Measurements from ENCODE around the gene RPS27L.

DNA sequence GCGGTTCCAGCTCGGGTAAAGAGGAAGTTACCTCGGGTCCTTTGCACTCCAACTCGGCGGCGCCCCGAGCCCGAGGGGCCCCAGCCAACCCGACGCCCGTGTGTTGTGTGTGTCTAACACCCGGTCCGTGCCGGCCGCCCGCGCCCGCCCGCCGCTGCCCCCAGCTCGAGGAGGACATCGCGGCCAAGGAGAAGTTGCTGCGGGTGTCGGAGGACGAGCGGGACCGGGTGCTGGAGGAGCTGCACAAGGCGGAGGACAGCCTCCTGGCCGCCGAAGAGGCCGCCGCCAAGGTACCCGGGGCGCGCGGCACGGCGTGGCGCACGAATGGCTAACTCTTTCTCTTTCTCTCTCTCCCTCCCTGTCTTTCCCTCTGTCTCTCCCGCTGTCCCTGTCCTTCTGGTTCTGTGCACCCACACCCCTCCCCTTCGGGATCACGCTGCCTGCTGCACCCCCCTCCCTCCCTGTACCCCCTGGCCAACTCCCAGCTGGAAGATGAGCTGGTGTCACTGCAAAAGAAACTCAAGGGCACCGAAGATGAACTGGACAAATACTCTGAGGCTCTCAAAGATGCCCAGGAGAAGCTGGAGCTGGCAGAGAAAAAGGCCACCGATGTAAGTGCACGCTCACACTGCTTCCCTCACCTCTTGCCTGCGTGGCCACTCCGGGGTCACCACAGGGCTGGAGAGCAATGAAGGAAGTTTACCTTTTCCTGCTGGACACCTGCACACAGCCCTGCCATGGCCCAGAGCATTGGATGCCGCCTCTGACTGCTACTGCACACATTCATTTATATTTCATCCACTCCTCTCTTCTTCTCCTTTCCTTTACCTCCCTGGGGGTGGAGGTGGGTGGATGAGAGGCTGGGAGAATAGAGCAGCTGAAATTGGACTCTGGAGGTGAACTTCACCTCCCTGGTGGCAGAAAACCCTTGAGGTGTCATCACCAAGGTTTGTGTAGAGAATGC, 1.3 kb downstream of the TPM1 start:
- RRBS = 2% methylated on average over 18 of the region's 50 CpGs

GRCh38 chr15:63050506-63051143, 8.1 kb downstream of the TPM1 start:
- RRBS = no CpG with 5 or more reads among the region's 4 CpGs

GRCh38 chr15:63065327-63066173, 23.0 kb downstream of the TPM1 start:
- RRBS = no CpG with 5 or more reads among the region's 8 CpGs

GRCh38 chr15:63105387-63105767, 16.3 kb upstream of the LACTB start:
- RRBS = no CpG with 5 or more reads among the region's 7 CpGs

DNA sequence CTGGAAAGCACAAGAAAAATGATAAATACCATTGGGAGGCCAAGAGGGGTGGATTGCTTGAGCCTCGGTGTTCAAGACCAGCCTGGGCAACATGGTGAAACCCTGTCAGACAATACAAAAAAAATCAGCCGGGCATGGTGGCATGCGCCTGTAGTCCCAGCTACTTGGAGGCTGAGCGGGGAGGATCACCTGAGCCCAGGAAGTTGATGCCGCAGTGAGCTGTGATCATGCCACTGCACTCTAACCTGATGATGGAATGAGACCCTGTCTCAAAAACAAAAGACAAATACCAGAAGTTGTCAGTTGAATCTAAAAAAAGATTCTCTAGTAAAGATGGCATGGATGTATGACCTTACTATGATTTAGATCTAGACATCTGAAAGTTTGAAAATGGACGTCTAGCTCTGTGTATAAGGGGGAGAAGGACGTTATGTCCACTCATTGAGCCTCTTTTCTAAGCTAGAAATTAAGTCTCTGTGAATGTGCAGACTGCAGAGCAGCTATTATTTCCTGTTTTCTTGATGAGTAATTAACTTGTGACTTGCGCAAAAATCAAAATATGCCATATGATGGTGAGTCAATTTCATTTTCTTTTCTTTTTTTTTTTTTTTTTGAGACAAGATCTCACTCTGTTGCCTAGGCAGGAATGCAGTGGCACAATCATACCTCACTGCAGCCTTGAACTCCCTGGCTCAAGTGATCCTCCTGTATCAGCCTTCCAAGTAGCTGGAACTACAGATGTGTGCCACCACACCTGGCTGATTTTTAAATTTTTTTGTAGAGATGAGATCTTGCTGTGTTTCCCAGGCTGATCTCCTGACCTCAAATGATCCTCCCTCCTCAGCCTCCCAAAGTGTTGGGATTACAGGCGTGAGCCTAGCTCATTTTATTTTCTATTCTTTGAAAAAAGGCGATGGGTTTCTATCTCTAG, 14.1 kb downstream of the LACTB start:
- RRBS = no CpG with 5 or more reads among the region's 10 CpGs

DNA sequence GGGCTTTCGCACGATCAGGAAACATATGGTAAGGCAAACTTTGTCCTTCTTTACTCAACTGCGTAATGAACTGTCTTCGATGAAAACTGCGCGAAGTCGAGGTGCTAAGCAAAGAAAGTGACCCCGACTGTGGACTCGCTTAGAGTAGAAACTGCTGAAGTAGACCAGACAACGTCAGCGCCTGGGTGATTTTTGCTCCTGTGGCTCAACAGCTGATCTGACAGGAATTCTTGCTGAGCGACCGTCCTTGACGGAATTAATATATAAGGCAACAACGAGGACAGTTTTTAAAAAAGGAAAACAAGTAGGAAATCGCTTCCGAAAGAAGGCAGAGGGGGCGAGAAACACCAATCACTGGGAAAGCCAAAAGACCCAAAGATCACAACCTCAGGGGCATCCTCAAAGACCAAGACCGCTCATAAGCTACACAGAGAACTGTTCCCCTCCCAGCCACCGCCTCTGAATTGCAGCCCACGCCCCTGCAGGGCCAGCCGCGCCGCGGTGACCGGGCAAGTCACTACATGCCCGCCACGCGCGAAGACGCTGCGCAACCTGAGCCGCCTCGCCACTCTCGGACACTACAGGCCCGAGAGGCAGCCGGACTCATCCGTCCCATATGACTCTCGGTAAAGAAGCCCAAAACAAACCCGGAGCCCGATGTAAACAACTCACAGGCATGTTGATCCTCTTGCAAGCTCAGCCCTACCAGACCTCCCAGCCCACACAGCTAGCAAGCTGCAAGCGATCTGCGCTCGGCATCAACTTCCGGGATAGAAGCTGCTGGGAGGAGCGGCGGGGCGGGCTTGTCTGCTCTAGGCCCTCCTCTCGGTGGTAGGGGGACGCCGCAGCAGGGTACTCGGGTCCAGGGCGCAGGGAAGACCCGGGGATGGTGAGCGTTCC, at the start of gene RPS27L:
Gene RPS27L, minus strand, starts transcription at position 750 of the 900 bp plus-strand sequence.
- RRBS = 1% methylated on average over 22 of the region's 55 CpGs

DNA sequence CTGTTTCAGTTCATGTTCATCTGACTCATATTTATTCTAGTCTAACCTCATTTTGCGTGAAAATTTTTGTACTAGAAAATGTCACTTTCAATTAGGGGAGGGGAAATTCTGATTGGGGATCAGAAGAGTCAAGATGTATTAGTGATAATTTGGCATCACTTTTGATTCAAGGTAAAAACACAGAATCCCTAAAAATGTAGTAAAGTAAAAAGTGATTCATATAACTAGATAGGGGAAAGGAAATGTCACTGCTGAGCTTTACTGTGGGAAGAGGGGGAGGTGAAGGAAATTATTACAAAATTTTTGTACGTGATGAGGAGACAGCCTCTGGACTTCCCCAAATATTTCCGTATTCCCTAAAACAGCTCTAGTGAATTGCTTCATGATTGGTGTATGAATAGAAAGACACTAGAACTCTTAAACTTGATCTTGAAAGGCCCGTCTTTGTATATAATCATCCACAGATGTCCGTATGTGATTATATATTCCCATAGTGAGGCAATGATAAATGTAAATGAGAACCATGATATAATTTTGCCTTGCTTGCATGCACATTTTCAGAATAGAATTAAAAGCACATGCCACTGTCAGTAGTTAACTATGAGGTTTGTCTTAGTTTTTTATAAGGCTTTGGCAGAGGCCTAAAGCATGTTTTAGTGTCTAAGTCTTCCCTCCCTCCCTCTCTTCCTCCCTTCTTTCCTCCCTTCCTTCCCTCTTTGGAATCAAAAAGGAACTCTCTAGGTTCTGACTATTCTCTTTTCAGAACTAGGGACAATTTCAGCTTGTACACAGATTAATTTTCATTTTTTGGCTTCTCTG, 23.2 kb downstream of the RAB8B start:
- RRBS = no CpG with 5 or more reads among the region's 5 CpGs

DNA sequence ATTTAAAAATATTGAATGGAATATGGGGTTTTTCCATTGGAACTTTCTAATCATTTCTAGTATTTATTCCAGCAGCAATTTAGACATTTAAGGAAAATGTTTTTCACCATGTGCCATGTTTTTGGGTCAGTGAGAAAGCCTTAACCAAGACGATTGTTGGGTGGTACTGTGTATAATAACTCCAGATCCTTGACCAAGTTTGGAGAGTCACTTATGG, 27.8 kb downstream of the RAB8B start:
- RRBS = no CpG with 5 or more reads among the region's 1 CpG

DNA sequence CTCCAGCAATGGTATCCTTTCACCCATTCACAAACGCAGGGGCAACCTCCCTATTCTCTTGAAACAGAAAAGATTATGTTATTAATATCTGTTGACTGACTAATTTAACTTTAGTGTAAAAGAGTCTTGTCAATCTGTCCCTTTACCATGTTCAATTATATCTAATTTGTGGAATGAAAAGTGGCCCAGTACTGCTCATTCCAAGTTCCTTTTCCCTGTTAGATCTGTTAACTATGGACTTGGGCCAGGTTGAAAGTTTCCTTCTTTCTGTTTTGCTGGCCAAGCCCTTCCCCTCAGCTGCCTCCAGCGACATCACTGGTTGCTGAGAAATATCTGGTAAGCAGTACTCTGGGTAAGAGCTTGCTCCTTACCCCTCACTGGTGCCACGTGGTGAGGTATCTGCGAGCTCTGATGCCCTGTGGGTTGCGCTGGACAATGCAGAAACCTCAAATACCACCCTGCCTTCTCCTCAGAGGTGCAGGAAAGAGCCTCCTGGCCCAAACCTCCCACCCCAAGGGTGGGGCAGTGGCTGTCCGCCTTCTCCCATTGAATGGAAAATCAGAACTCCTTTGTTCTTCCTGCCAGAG, 43.0 kb upstream of the APH1B start:
- RRBS = no CpG with 5 or more reads among the region's 6 CpGs

DNA sequence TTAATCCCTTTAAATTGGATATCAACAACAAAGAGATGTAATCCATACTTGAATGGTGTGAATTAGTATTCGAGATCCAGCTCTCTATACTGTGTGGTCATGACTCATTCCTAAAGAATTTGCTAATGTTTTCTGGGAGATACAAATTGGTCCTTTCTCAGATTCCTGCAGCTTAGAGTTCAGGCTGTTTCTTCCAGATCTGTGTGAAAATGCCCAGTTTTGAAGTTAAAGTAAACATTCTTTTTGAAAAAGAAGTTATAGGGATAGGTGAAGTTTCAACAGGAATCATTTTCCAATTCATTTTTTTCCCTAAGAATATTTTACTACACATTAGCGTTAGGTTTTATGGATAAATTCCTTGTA, 20.7 kb upstream of the APH1B start:
- RRBS = no CpG with 5 or more reads among the region's 2 CpGs

GRCh38 chr15:63278013-63278549, 676 bp downstream of the APH1B start:
- RRBS = no CpG with 5 or more reads among the region's 17 CpGs

DNA sequence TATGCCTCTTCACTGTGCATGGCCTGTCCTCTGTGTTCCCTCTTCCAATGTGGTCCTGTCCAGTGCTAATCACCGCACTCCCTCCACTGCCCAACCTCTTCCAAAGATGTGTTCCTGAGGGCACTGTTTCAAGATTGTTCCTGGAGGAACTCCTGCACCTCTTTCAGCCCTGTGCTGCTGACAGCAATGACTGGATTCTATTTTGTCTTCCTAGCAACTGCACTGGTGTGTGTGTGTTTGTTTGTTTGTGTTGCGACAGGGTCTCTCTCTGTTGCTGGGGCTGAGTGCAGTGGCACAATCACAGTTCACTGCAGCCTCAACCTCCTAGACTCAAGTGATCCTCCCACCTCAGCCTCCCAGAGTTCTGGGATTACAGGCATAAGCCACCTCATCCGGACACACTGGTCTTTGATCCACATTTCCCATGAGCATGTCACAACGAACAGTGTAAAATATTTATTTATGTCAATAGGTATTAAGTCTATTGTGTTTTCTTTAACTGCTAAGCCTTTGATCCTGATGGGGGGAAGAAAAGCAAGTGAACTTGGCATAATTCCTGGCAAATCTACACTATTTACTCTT, 16.8 kb downstream of the CA12 start:
- RRBS = no CpG with 5 or more reads among the region's 4 CpGs

- RRBS = 73% methylated on average over 2 of the region's 12 CpGs
Measured at GRCh38 chr15:63372092-63372811, 9.4 kb downstream of the CA12 start.

DNA sequence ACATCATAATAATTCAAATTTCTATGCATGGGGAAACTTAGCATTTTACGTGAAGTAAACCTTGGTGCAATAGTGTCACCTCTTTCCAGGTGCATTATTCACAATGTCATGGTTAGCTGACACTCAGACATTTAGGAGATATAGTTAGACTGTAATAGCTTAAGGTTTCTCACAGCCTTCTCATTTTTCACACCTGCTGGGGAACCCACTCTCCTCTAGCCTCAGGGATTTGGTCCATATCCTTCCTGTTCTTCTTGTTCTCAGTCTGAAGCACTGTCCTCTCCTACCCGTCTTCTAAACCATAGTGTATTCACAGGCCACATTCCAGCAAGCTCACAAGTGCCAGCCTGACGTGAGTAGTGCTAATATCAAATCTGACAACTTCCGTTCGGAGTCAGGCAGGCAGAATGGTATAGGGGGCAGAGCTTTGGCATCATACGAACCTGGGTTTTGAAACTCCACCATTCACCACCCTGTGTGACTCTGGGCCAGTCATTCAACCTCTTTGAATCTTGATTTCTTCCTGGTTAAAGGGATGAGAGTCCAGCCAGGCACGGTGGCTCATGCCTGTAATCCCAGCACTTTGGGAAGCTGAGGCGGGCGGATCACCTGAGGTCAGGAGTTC, 6.9 kb upstream of the CA12 start:
- RRBS = no CpG with 5 or more reads among the region's 9 CpGs

DNA sequence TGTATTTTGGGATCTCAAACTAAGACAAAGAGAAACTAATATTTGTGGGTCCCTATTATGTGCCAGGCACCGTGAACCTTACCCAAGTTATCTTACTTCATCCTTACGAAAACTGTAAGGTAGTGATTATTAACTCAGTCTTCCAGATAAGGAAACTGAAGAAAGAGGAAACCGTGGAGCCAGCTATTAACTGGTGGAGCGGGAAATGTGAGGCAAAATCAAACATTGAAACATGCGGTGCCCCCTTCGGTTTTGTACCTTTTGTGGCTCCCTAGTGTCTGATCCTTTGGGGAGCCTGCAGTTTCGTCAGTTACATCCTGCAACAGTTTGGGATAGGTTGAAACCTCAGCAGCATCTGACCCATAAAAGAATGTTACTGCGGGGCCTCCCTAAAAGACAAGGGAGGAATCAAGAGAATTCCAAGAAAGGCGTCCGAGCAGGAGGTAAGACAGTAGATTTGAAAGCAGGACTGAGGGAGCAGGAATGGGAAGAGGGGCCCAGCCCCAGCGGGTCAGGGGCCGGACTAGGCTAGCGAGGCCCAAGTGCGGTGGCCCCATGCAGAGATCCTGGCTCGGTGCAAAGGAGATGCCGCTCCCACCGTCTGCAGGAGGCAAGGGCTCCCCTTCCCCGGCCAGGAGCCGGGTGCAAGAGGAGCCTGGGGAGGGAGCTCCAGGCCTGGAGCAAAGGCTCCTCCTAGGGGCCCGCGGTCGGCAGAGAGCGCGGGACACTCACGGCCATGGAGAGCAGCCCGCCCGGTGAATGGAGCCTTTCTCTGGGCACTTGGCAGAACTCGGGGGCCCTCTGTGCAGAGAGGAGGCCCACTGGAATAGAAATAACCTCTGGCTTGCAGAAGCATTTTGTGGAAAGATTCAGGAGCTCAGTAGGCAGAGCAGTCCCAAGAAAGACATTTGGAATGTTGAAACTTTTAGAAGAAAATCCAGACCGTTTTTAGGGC, 43.3 kb upstream of the USP3 start:
- RRBS = 3% methylated on average over 10 of the region's 29 CpGs

GRCh38 chr15:63500203-63500663, 4.2 kb upstream of the USP3 start:
- RRBS = no CpG with 5 or more reads among the region's 3 CpGs

- RRBS = no CpG with 5 or more reads among the region's 6 CpGs
Measured at GRCh38 chr15:63718323-63719293, 115.1 kb downstream of the HERC1 start.

GRCh38 chr15:63767976-63768686, 65.6 kb downstream of the HERC1 start:
- RRBS = no CpG with 5 or more reads among the region's 7 CpGs

GRCh38 chr15:63888121-63888732, 54.5 kb upstream of the HERC1 start:
- RRBS = no CpG with 5 or more reads among the region's 3 CpGs

DNA sequence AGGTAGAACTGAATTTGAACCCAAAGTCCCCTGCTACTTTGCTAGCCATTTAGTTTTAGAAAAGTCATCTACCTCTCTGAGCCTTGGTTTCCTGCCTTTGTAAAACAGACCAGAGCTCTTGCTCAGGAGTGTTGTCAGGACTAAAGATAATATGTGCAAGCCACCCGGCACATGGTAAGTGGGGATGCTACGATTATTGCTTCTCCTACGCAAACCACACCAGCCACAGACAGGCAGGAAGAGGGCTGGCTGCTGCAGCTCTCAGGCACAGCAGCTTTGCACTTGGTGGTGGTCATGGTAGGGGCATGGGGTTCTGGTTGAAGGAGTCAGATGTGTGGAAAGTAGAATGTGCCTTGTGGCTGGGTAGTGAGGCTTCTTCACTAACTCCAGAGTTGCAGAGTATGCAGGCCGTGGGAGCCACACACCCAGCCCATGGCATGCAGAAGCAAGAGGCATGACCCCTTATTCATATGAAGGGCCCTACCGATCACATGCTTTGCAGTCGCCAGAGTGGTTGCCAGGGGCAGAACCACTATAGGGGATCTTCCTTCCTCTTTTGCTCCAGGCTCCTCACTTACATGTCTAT, 59.0 kb upstream of the HERC1 start:
- RRBS = no CpG with 5 or more reads among the region's 6 CpGs

Data from T47D (cell line).